Right cardiac atrium (tissue), 1 donor: Measurements from ENCODE around the genes MRPL22, GARIN3 and C5orf52.

DNA sequence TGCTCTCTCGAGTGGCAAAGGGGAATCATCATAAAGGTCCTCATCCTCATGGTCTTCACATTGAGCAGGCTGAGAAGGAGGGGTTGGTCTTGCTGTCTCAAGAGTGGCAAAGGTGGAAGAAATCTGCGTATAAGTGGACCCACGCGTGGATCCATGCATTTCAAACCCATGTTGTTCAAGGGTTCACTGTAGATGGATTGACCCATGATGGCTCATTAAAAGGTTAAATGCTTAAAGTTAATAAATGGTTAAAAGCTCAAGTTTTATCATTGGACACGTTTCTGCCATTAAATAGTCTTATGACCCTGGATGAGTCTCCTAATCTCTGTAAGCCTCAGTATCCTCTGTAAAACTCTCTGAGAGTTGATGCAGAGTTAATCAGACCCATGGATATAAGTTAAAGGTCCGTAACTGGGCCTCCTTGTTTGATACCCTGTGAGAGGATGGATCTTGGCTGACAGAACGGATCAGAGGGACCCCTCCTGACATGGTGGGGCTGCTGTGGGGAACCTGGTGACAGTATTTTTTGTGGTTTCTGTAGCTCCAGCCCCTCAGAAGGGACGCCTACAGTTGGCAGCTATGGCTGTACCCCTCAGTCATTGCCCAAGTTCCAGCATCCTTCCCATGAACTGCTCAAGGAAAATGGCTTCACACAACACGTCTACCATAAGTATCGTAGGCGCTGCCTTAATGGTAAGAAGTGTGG is 44.9 kb downstream of the FAXDC2 start:
- PRO-cap: no peak

DNA sequence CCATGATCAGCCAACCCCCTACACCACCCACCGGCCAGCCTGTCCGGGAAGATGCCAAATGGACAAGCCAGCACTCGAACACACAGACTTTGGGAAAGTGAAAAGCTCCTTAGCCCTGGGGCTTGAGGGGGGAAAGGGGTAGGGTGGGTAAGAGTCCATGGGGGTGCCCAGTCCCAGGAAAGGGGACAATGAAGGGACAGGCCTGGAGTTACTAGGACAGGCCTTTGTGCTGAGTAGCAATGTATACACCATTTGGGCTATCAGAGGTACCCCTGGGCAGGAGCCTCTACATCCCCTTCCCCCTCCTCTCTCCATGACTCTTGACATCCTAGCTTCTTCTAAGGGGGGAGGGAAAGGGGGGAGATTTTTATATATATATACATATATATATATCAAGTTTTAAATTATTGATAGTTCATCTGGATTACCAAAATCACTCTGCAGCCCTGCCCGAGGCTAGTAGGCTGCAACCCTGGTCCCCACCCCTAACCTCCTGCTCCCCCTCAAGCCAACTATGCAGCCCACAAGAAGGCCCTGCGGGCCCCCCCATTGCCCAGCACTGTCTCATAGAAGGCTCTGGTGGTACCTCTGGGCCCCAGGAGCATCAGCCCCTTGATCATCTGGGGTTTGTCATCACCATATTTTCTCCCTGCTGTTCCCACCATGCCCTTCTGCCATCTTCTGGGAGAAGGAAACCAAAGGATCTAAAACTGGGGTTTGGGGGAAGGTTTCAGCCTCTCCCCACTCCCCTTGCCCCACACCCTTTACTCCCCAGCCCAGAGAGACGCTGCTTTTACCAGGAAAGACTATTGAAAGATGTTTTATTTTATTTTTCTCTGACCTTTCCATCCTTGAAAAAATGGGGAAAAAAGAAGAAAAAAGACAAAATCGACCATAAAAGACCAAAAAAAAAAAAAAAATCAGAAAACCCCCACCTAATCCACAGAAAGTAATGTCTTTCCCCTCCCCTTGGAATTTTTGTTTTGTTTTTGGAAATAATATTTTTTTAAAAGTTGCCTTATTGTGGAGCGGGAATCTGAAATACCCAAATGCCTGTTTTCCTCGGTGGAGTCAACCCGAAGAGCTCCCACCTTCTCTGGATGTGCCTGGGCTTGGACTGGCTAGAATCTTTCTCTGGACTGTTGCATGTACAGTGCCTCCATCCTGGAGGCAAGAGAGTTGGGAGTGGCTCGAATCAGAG is 36.0 kb downstream of the FAXDC2 start:
- PRO-cap: no peak

GRCh38 chr5:154834003-154834360 is 16.4 kb downstream of the FAXDC2 start:
- PRO-cap: no peak

DNA sequence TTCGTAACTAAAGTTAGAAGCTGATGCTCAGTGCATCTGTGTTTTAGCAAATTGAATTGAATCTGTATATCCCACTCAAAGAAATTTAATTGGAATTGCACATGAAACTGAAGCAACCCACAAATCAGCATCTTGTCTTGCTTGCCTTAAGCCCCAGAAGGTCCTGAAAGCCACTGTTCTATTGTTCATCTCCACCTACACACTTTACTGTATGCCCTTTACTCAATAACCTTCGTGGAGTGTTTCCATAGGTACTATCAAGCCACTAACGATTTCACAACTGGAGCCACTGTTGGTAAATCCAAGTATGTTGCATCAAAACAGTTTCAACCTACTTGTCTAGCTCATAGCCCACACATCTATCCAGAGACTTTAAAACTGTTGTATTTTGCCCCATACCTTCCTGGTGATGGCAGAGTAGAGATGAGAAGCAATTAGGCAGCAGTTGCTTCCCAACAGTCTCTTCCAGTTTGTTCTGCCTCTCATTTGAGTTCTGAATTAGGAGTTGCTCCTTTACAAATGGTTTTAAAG is 706 bp downstream of the FAXDC2 start:
- PRO-cap: no peak

GRCh38 chr5:154940812-154941446 is at the start of gene MRPL22:
TSS of gene MRPL22 (plus strand) at chr5:154941073.
- PRO-cap: bidirectional peak, plus-strand start at chr5:154941095, minus-strand start at chr5:154941009

- PRO-cap: no peak
Measured at GRCh38 chr5:157108369-157108859, 430 bp downstream of the HAVCR2 start.

DNA sequence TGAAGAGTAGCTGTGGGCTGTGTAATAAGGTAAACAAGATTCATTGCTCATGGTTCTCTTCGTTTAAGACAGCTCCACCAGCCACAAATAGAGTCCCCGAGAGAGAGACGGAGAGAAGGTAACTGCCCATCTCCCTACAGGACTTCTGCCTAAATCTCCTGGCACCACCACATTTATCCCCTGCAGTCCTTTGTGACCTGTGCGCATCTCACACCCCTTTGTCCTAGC is at the start of gene GARIN3:
Gene GARIN3, minus strand, starts transcription at position 147 of the 228 bp plus-strand sequence.
- PRO-cap: no peak

GRCh38 chr5:157303736-157304131 is 37.8 kb downstream of the CYFIP2 start:
- PRO-cap: no peak

GRCh38 chr5:157315194-157315612 is 30.3 kb downstream of the FNDC9 start:
- PRO-cap: no peak

DNA sequence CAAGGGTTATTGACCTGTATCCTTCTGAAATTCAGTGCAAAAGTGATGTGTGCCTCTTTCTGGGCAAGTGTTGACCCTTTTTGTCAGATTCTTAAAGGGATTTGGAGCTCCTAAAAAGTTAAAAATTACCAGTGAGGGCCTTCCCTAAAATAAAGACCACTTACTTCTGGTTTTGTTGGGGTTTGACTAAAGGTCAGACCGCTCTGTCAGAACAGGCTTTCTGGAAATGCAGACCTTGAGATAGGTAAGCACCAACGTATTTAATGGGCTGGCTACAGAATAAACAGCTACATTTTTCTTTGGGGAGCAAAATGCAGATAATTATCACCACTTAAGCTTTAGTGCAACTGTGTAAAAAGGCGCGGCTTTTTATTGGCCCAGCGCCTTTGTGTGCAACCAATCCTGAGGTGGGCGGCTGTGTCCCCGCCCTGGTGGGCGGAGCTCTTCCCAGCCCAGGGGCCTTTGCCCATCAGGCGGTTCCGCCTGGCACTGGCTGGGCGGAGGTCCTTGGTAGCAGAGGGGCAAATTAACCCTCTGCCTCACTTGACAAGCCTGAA is 13.0 kb upstream of the NIPAL4 start:
- PRO-cap: no peak

- PRO-cap: no peak
Measured at GRCh38 chr5:157563727-157564765, 11.5 kb downstream of the ADAM19 start.

GRCh38 chr5:157670867-157671929 is at the start of gene C5orf52:
TSS of gene C5orf52 (plus strand) at chr5:157671533.
- PRO-cap: unidirectional peak, minus-strand start at chr5:157671394; unidirectional peak, minus-strand start at chr5:157671437

GRCh38 chr5:157832626-157833132 is 26.3 kb downstream of the CLINT1 start:
- PRO-cap: no peak

GRCh38 chr5:157924744-157925390 is 65.9 kb upstream of the CLINT1 start:
- PRO-cap: no peak

DNA sequence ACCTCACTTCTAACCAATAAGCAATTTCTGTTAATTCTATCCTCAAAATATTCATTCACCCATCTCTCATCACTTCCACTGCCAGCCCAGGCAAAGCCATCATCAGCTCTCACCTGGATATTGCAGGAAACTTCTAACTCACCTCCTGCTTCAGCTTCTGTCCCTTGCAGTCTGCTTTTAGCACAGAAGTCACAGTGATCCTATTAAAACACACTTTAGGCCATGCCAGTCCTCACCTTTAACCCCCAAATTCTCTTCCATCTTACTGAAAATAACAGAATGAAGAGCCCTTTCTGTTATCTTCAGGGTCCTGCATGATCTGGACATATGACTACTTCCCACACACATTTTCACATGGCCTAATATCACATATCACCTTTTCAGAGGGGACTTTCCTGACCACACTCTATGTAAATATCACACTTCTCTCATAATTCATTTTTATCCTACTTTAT is 550.5 kb upstream of the CLINT1 start:
- PRO-cap: no peak

GRCh38 chr5:158436652-158436944 is 577.7 kb upstream of the CLINT1 start:
- PRO-cap: no peak

GRCh38 chr5:158953777-158954583 is 145.7 kb downstream of the EBF1 start:
- PRO-cap: no peak

- PRO-cap: no peak
Measured at GRCh38 chr5:159011611-159012050, 88.1 kb downstream of the EBF1 start.

GRCh38 chr5:159034584-159034872 is 65.2 kb downstream of the EBF1 start:
- PRO-cap: no peak

- PRO-cap: no peak
Measured at GRCh38 chr5:159083822-159084637, 15.7 kb downstream of the EBF1 start.